Cardiac atrium fibroblast (primary cell): Measurements from ENCODE around the genes CCDC196, ATP6V1D and ARG2.

- RAMPAGE, long total RNA = no peak
Measured at GRCh38 chr14:64722869-64723400, 18.7 kb downstream of the PLEKHG3 start.

GRCh38 chr14:64748538-64749297, 44.5 kb downstream of the PLEKHG3 start:
- RAMPAGE, long total RNA = no peak

- RAMPAGE, long total RNA = no peak
Measured at GRCh38 chr14:64766564-64767288, 62.5 kb downstream of the PLEKHG3 start.

DNA sequence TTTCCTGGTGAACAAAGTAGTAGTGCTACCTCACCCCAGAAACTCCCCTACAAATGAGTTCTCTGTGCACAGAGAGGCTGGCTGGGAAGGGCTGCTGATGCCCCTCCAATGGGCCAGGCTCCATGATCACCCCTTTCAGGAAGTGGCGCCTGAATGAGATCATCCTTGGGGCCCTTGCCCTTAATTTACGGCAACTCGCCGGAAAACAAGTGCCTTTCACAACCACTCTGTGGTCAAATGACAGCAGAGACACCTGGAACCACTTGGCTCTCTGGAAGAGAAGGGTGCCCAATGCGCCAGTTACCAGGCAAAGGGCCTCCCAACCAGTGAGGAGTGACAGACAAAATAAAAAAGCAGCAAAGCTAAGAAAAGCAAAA, 24.9 kb downstream of the SPTB start:
- RAMPAGE, long total RNA = no peak

GRCh38 chr14:64941964-64942340, 593 bp downstream of the GPX2 start:
- RAMPAGE, long total RNA = no peak

GRCh38 chr14:65302484-65303356, 109.8 kb upstream of the FUT8 start:
- RAMPAGE, long total RNA = no peak

GRCh38 chr14:65433980-65434555, 21.5 kb downstream of the FUT8 start:
- RAMPAGE, long total RNA = no peak

DNA sequence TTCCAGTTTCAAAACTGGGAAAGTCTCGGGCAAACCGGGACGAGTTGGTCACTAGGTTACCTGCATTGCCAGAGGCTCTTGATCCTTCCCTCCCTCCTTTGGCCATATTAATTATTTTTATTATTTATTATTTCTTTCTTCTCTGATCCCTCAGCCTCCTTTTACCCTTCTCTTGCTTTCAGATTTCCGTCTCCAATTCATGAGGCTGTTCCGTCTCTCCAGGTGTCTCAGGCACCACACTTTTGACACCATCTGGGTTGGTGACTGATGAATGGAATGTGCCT, 523.7 kb upstream of the CCDC196 start:
- RAMPAGE, long total RNA = no peak

DNA sequence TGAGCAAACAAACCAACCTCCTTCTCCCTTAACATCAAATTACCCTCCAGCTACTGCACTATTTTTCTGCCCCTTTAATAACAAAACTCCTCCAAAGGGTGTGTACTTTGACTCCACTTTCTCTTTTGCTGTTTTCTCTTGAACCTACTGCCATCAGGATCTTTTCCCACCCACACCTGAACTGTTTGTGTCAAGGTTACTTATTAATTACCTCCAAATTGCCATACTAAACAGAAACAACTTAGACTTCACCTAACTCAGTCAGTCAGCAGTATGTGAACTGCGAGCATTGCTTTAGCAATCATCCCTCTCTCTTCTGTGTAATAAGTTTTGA, 63.7 kb upstream of the CCDC196 start:
- RAMPAGE, long total RNA = no peak

DNA sequence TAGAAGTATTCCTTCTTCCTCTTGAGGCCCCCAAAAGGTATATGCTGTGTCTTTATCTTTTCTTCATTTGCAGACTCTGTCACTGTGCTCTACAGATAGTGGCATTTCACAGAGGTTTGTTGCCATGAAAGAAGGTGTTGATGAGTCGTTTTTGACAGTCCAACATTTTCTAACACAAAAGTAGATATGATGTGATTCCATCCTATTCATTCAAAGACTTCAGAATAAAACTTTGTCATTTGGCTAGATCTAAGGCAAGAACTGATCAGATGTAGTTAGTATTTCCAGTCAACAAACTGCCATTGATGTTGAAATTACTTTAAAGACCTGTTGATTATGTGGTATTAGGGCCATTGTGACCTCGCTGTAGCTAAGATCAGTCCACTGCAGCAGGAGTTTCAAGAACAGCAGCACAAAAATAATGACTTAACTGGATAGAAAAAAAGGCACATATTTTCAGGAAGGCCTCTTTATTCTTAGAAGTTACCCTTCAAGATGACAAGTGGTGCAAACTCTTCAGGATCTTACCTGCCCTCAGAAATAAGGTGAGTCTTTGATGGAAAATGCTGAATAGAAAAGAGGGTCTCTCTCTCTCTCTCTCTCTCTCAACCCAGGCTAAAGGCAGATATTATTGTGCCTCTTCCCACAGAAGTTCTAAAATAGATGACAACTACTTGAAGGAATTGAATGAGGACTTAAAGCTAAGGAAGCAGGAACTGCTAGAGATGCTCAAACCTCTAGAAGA, at the start of gene CCDC196:
CCDC196 (plus strand) TSS at position 364 of the 745 bp plus-strand sequence.
- RAMPAGE, long total RNA = no peak

DNA sequence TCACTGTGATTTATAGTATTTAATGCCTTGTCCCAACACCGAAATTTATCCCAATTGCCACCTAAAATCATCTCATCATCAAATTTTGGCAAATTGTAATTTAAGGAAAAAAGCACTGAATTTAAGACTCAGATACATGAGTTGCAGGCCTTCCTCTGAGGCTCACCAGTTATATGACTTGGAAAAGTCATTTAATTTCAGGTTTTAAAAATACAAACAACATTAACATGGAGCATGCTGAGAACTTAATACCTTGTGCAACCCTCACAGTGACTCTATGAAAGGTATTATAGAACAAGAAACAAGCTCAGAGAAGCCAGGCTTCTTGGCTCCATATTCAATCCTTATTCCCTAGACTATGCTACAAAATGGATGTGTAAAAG, 9.0 kb downstream of the CCDC196 start:
- RAMPAGE, long total RNA = no peak

- RAMPAGE, long total RNA = no peak
Measured at GRCh38 chr14:66507080-66507732, 741 bp upstream of the GPHN start.

DNA sequence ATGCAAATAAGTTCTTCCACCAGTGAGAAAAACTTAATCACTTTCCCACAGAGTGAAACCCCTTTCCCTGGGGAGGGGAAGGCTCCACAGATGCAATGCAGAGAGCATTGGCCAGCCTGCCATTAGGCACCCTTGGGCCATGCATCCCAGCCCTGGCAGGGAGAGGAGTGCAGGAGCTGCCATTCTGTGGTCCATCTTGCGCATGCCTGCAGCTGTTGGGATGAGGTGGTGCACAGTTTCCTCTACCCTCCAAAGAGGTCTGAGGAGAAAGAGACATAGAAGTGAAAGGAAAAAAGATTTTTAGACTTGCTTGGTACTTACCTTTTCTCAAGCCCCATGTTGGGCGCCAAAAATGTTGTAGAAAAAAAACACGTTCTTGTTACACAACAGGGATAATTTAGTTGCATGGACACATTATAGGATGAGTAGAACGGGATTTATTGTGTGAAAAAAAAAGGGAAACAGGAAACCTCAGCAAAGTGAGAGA, 244.5 kb upstream of the GARIN2 start:
- RAMPAGE, long total RNA = no peak

DNA sequence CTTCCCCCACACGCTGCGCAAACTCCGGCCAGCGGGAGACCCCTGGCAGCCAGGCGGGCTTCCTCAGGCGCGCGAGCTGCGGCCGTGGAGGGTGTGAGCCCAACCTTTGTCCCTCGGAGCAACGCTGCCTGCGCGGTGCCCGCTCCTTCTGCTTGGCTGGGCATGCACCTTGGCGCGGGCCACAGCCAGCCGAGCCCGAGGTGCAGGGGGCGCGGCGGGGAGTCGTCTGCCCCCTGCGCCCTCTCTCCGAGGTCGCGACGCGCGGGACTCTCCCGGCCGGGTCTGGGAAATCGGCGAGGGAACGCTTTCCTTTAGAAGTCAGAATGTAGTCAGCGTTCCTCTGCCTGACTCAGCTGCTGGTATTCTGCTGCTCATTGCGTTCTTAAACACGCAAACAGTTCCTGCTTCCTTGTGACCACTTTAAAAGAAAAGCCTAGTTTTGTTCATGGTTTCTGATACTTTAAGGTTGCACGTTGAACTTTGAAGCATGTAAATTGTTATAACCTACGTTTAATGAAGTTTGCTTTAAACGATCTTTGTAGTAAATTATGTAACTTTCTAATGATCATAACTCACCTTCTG, 483 bp downstream of the PALS1 start:
- RAMPAGE, long total RNA = no peak

DNA sequence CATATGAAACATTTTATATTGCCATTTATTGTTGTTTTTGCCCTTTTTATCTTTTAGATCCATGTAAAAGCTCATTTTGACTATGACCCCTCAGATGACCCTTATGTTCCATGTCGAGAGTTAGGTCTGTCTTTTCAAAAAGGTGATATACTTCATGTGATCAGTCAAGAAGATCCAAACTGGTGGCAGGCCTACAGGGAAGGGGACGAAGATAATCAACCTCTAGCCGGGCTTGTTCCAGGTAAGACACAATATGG, 47.2 kb downstream of the ATP6V1D start:
- RAMPAGE, long total RNA = no peak

GRCh38 chr14:67359275-67360135, at the start of gene ATP6V1D:
Gene ATP6V1D (minus strand): TSS chr14:67359804.
- RAMPAGE, long total RNA = start-site peak on the minus strand at chr14:67359775-67359878, 487 and 39 reads in 2 replicates

DNA sequence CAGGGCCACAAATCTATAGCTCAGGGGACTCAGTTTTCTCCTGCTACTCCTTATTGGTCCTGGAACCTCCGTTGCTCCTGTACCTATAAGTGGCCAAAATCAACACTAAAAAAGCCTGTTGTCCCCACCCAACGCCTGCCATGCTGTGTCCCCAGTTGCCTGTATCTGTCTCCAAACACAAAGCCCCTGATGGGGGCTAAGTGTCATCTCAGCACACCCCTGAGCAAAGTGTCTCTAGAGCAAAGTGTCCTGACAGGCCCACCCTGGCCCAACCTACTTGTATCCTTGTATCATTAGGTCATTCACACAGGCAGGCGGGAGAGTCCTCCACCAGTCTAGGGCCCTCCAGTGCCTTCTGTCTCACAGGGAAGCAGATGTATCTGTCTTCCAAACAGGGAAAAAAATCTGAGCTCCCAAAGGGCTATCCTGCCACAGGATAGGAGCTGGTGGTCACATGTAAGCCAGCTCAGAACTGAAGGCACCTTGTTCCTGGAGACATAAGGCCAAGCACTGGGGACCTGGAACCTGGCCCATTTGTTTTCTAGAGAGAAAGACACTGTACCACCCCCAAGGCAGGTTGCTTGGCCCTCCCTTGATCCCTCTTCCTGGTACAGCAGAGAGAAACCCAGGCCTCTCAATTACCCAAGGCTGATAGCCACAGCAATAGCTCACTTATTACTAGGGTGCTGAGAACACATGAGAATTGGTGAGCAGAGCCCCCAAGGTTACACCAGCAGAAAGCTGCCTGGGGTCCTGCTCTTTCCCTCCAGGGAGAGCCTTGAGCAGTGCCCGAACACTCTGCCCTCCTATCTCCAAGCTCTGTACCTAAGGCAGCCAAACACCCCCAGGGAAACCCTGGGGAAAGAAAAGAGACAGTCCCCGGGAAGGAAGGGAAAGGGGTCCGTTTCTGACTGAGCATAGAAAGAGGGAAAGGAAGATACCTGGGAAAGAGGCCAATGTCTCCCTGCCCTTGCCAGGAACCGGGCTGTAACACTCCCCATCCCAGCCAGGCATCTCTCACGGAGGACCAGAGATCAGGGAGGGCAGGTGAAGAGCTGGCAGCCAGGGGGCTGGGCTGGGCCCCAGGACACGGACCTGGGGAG, 19.3 kb upstream of the PLEKHH1 start:
- RAMPAGE, long total RNA = no peak

GRCh38 chr14:67619832-67620786, at the start of gene ARG2:
Gene ARG2 (plus strand): TSS chr14:67619920.
- RAMPAGE, long total RNA = no peak

DNA sequence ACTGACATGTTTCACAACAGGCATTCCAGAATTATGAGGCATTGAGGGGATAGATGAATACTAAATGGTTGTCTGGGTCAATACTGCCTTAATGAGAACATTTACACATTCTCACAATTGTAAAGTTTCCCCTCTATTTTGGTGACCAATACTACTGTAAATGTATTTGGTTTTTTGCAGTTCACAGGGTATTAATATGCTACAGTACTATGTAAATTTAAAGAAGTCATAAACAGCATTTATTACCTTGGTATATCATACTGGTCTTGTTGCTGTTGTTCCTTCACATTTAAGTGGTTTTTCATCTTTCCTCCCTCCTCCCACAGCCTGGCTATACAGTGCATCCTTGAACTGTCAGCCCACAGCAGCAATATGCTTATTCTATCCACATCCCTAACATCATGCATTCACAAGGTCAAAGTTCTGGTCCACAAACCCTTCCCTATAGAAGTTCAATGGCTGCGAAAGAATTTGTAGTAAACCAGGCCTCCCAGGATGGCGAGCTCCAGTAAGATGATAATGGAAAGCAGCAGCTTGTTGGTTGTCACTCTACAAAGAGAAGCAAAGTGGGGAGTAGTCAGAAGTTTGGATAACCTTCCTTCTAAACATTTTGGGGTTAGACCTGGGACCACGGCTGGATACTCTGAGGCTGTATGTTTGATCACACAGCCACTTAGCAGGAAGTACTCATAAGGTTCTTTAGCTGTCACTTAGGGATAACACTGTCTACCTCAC, 23.3 kb downstream of the VTI1B start:
- RAMPAGE, long total RNA = no peak

DNA sequence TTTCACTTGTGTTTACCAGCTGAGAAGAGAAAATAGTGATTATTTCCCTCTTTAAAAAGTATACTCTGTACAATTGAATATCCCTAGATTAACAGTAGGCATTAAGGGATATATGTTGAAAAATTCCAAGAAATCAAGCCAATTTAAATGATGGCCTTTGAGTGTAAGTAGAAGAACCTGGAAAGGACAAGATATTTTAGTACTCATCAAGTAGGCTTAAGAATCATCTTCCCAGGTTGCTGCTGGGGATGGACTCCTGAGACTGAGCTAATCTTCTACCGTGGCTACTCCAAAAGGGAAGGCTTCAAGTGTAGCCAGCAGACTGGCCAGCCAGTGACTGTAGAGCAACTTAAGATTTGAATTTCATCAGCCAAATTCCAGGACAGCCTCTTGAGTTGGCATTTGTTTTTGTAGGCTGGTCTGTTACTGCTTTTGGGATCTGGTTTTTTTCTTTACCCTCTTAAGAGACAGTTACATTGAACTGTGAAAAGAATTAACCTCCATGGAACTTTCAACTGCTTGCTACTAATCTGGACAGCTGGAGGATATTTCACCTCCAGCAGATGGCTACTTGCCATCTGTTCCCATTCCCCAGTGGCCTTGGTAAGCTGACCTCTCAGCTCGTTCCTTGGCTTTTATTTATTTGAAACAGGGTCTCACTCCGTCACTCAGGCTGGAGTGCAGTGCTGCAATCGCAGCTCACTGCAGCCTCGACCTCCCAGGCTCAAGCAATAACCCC, 20.8 kb downstream of the VTI1B start:
- RAMPAGE, long total RNA = no peak